HepG2 (cell line): ENCODE measurements around a stretch of chr22.

GRCh38 chr22:46086675-46087659, 63.4 kb upstream of the PPARA start:
- RRBS, 2 experiments = no CpG with 5 or more reads among the region's 29 CpGs
CAGE:
- cytosol, long polyA minus RNA = no peak
- cytosol, long polyA plus RNA = no peak
- long polyA plus RNA = no peak
- nucleus, long polyA minus RNA = no peak
- nucleus, long polyA plus RNA = no peak

- RRBS, 2 experiments = 21% methylated on average over 7 of the region's 30 CpGs
CAGE:
- cytosol, long polyA minus RNA = no peak
- cytosol, long polyA plus RNA = no peak
- long polyA plus RNA = no peak
- nucleus, long polyA minus RNA = no peak
- nucleus, long polyA plus RNA = no peak
These were observed 62.4 kb upstream of the PPARA start for GRCh38 chr22:46087770-46088394.

DNA sequence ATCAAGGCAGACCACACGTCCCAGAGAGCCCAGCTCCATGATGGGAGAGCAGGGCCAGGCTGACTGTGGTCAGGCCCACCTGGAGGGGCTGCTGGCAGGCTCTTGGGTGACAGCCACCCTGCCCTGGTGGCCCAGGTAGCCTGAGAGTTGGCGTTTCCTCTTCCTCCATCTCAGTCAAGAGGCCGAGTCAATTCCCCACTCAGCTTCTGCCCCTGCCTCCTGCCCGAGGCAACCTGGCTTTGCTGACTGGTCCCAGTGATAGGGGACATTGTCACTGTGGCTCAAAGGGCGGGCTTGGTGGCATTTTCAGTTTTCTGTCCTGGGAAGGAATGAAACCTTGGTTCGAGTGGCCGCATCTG, 60.8 kb upstream of the PPARA start:
- RRBS, 2 experiments = no CpG with 5 or more reads among the region's 7 CpGs
CAGE:
- cytosol, long polyA minus RNA = no peak
- cytosol, long polyA plus RNA = no peak
- long polyA plus RNA = no peak
- nucleus, long polyA minus RNA = no peak
- nucleus, long polyA plus RNA = no peak

- RRBS, 2 experiments = 9 to 10% methylated on average over 11 of the region's 36 CpGs
CAGE:
- cytosol, long polyA minus RNA = no peak
- cytosol, long polyA plus RNA = no peak
- long polyA plus RNA = no peak
- nucleus, long polyA minus RNA = no peak
- nucleus, long polyA plus RNA = no peak
These were observed 26.7 kb downstream of the TRMU start for GRCh38 chr22:46361847-46362957.

- RRBS, 2 experiments = no CpG with 5 or more reads among the region's 17 CpGs
CAGE:
- cytosol, long polyA minus RNA = no peak
- cytosol, long polyA plus RNA = no peak
- long polyA plus RNA = no peak
- nucleus, long polyA minus RNA = no peak
- nucleus, long polyA plus RNA = no peak
These were observed 39.6 kb downstream of the TRMU start for GRCh38 chr22:46375077-46375604.

DNA sequence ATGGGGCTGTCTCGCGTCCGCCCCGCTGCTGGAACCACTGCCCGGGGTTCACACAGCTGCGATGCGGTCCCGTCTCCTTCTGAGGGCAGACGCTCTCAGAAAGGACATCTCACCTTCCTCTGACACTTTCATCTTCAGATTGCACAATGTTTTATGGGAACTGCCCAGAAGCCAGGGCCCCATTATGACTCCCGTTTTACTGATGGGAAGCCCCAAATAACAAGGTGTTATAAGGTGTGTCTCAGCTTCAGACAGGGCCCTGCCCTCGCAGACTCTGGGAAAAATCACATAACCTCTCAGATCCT, 43.5 kb downstream of the TRMU start:
- RRBS, 2 experiments = no CpG with 5 or more reads among the region's 11 CpGs
CAGE:
- cytosol, long polyA minus RNA = no peak
- cytosol, long polyA plus RNA = no peak
- long polyA plus RNA = no peak
- nucleus, long polyA minus RNA = no peak
- nucleus, long polyA plus RNA = no peak

GRCh38 chr22:46546659-46547184, 9.3 kb upstream of the CELSR1 start:
- RRBS, 2 experiments = 2 to 6% methylated on average over 3 of the region's 6 CpGs
CAGE:
- cytosol, long polyA minus RNA = no peak
- cytosol, long polyA plus RNA = no peak
- long polyA plus RNA = no peak
- nucleus, long polyA minus RNA = no peak
- nucleus, long polyA plus RNA = no peak

- RRBS, 2 experiments = no CpG with 5 or more reads among the region's 4 CpGs
CAGE:
- cytosol, long polyA minus RNA = no peak
- cytosol, long polyA plus RNA = no peak
- long polyA plus RNA = no peak
- nucleus, long polyA minus RNA = no peak
- nucleus, long polyA plus RNA = no peak
These were observed 40.6 kb upstream of the CELSR1 start for GRCh38 chr22:46578069-46578436.

- RRBS, 2 experiments = 77% methylated on average over 3 of the region's 41 CpGs; no CpG with 5 or more reads in 1 of the 2 experiments
CAGE:
- cytosol, long polyA minus RNA = no peak
- cytosol, long polyA plus RNA = no peak
- long polyA plus RNA = no peak
- nucleus, long polyA minus RNA = no peak
- nucleus, long polyA plus RNA = no peak
These were observed 15.0 kb downstream of the GRAMD4 start for GRCh38 chr22:46634840-46636017.

GRCh38 chr22:46649670-46650592, 29.7 kb downstream of the GRAMD4 start:
- RRBS, 2 experiments = 87 to 90% methylated on average over 3 of the region's 30 CpGs
CAGE:
- cytosol, long polyA minus RNA = no peak
- cytosol, long polyA plus RNA = no peak
- long polyA plus RNA = no peak
- nucleus, long polyA minus RNA = no peak
- nucleus, long polyA plus RNA = no peak

DNA sequence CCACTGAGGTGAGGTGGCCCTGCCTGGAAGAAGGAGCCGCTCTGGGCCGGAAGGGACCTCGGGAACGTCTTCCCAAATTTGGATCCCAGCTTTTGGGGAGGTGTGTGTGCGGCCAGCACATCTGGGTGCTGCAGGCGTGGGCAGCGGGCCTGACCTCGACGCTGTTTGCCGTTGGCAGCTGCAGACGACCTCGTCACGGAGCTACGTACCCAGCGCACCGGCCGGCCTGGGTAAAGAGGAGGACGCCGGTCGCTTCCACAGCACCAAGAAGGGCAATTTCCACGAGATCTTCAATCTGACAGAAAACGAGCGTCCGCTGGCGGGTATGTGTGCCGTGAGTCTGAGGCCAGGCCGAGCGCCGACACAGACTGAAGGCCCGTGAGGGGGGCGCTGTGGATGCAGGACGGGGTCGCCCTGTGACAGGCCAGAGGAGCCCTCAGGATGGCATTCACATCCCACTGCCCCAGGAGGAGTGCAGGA, 53.3 kb downstream of the GRAMD4 start:
- RRBS, 2 experiments = no CpG with 5 or more reads among the region's 33 CpGs
CAGE:
- cytosol, long polyA minus RNA = no peak
- cytosol, long polyA plus RNA = no peak
- long polyA plus RNA = no peak
- nucleus, long polyA minus RNA = no peak
- nucleus, long polyA plus RNA = no peak

GRCh38 chr22:46727823-46728933, 9.9 kb downstream of the CERK start:
- RRBS, 2 experiments = no CpG with 5 or more reads among the region's 31 CpGs
CAGE:
- cytosol, long polyA minus RNA = no peak
- cytosol, long polyA plus RNA = no peak
- long polyA plus RNA = no peak
- nucleus, long polyA minus RNA = no peak
- nucleus, long polyA plus RNA = no peak

- RRBS, 2 experiments = no CpG with 5 or more reads among the region's 5 CpGs
CAGE:
- cytosol, long polyA minus RNA = no peak
- cytosol, long polyA plus RNA = no peak
- long polyA plus RNA = no peak
- nucleus, long polyA minus RNA = no peak
- nucleus, long polyA plus RNA = no peak
These were observed 7.5 kb downstream of the CERK start for GRCh38 chr22:46730498-46731030.

DNA sequence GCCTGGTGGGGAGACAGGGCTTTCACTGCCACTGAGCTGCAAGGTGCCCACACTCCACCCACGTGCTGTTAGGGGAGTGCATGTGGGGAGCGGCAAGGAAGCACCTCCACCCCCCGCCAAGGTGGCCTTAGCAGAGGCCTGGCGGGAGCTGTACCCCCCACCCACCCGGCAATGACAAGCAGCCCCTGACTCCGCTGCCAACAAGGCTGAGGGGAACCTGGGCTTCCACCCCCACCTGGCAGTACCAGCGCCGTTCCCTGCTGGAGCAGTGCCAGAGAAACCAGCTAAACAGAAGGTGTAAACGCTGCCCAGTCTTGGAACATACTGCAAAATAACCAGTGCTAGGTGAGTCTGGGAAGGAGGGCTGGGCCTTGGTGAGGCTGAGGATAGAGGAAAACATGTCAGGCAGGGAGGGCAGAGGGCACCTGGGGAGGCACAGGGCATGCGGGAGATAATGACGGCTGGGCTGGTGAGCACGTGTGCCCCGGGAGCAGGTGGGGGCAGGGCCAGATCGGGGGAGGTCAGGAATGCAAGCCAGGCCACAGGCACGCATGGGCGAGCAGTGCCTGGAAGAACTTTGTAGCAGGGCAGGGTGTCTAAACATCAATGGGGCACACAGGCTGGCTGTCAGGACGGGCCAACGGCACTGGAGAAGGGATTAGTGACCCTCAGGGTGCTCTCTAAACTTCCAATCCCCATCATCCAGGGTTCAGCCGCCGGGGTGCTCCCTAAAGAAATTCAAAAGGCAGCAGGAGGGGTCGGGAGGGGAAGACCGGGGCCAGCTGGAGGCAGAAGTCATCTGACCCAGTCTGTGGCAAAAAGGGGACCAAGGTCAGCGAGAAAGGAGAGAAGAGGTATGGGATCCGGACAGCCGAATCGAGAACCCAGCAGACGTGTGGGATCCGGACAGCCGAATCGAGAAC, 6.6 kb downstream of the CERK start:
- RRBS, 2 experiments = 9 to 10% methylated on average over 6 to 7 of the region's 30 CpGs
CAGE:
- cytosol, long polyA minus RNA = no peak
- cytosol, long polyA plus RNA = no peak
- long polyA plus RNA = no peak
- nucleus, long polyA minus RNA = no peak
- nucleus, long polyA plus RNA = no peak

- RRBS, 2 experiments = no CpG with 5 or more reads among the region's 5 CpGs
CAGE:
- cytosol, long polyA minus RNA = no peak
- cytosol, long polyA plus RNA = no peak
- long polyA plus RNA = no peak
- nucleus, long polyA minus RNA = no peak
- nucleus, long polyA plus RNA = no peak
These were observed 4.8 kb upstream of the CERK start for GRCh38 chr22:46742817-46743286.

- RRBS, 2 experiments = no CpG with 5 or more reads among the region's 11 CpGs
CAGE:
- cytosol, long polyA minus RNA = no peak
- cytosol, long polyA plus RNA = no peak
- long polyA plus RNA = no peak
- nucleus, long polyA minus RNA = no peak
- nucleus, long polyA plus RNA = no peak
These were observed 3.6 kb upstream of the TBC1D22A start for GRCh38 chr22:46758759-46759368.

GRCh38 chr22:46790934-46791872, 28.8 kb downstream of the TBC1D22A start:
- RRBS, 2 experiments = no CpG with 5 or more reads among the region's 19 CpGs
CAGE:
- cytosol, long polyA minus RNA = no peak
- cytosol, long polyA plus RNA = no peak
- long polyA plus RNA = no peak
- nucleus, long polyA minus RNA = no peak
- nucleus, long polyA plus RNA = no peak

DNA sequence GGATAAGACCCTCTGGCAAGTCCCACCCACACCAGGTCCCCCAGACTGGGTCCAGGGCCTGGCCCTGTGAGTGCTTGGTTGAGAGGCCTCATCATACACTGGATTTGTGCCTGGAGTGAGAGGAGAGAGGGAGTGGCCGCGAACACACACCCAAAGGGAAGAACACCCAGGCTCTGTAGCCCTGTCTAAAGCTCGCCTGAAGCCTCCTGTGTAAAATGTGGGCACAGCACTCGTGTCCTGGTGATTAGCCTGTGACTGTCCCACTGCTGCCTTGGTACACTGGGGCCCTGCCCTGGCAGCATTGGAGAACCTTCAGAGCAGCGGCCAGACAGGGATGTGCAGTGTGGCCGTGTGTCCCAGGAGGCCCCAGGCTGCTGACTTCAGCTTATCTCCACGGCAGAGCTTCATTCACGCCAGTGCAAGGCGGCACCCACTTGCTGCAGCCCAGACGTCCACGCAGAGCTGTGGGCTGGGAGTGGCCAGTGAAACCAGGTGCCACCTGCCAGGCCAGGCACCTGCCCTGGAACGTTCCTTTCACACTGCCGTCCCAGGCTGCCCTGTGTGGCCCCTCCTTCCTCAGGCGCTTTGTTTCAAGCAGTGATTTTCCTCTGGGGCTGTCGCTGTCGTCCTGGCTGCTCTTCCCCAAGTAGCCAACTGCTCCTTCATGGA, 270.1 kb downstream of the TBC1D22A start:
- RRBS, 2 experiments = no CpG with 5 or more reads among the region's 16 CpGs
CAGE:
- cytosol, long polyA minus RNA = no peak
- cytosol, long polyA plus RNA = no peak
- long polyA plus RNA = no peak
- nucleus, long polyA minus RNA = no peak
- nucleus, long polyA plus RNA = no peak

DNA sequence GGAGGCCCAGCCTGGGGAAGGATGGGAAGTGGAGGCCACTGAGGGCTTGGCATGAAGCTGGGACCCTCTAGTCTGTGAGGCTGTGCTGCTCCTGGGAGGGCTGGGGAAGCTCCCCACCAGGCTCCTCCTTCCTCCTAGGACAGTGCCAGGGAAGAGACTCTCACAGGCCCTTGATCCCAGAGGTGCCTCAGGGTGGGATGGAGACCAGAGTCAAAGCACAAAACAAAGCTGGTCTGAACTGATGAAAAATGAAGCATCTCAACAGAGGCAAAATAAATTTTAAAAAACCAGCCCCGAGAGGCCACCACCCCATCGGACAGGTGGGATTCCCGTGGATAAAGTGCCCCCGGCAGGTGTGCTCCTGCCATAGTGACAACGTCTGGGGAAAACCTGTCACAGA, 385.4 kb downstream of the TBC1D22A start:
- RRBS, 2 experiments = no CpG with 5 or more reads among the region's 5 CpGs
CAGE:
- cytosol, long polyA minus RNA = no peak
- cytosol, long polyA plus RNA = no peak
- long polyA plus RNA = no peak
- nucleus, long polyA minus RNA = no peak
- nucleus, long polyA plus RNA = no peak

GRCh38 chr22:47162332-47162800, 399.9 kb downstream of the TBC1D22A start:
- RRBS, 2 experiments = no CpG with 5 or more reads among the region's 21 CpGs
CAGE:
- cytosol, long polyA minus RNA = no peak
- cytosol, long polyA plus RNA = no peak
- long polyA plus RNA = no peak
- nucleus, long polyA minus RNA = no peak
- nucleus, long polyA plus RNA = no peak